Endothelial cell of umbilical vein (primary cell): ENCODE measurements around a stretch of chr7.

DNA sequence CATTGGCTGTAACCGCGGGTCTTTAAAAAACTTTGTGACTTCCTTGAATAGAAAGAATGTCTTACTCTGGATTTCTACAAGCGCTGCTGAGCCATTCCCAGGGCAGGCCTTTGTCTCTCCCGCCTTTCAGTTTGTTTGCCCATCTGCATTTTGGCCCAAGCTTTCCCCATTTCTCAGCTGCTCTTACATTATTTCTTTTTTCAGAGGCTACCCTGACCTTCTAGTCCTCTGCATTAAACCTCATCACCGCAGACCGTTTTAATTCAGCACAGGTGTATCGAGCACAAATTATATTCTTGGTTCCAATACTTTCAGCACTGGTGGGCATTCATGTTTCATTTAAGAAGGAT, 1.5 kb downstream of the UPP1 start:
- PRO-cap, result no peak
CAGE:
- cytosol, long polyA minus RNA, result no peak
- cytosol, long polyA plus RNA, result no peak
- long polyA plus RNA, result no peak
- nucleus, long polyA minus RNA, result no peak
- nucleus, long polyA plus RNA, result no peak

DNA sequence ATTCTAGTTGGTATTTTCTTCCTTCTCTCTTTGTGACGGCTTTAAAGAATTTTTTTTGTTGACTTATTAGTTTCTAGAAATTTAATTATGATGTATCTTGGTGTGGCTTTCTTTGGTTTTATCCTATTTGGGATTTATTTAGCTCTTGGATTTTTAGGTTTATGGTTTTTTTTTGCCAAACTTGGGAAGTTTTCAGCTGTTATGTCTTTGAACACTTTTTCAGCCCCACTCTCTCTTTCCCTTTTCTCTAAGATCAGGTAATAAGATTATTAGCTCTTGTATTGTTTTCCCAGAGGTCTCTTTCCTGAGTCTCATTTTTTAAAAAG, 325.5 kb downstream of the ABCA13 start:
- PRO-cap, result no peak
CAGE:
- cytosol, long polyA minus RNA, result no peak
- cytosol, long polyA plus RNA, result no peak
- long polyA plus RNA, result no peak
- nucleus, long polyA minus RNA, result no peak
- nucleus, long polyA plus RNA, result no peak

- PRO-cap, result no peak
CAGE:
- cytosol, long polyA minus RNA, result no peak
- cytosol, long polyA plus RNA, result no peak
- long polyA plus RNA, result no peak
- nucleus, long polyA minus RNA, result no peak
- nucleus, long polyA plus RNA, result no peak
Measured at GRCh38 chr7:50167540-50167985, 71.9 kb downstream of the SPATA48 start.

- PRO-cap, result no peak
CAGE:
- cytosol, long polyA minus RNA, result no peak
- cytosol, long polyA plus RNA, result no peak
- long polyA plus RNA, result no peak
- nucleus, long polyA minus RNA, result no peak
- nucleus, long polyA plus RNA, result no peak
Measured at GRCh38 chr7:50303354-50303566, 1.3 kb upstream of the IKZF1 start.

- PRO-cap, result no peak
CAGE:
- cytosol, long polyA minus RNA, result no peak
- cytosol, long polyA plus RNA, result no peak
- long polyA plus RNA, result no peak
- nucleus, long polyA minus RNA, result no peak
- nucleus, long polyA plus RNA, result no peak
Measured at GRCh38 chr7:50306855-50308045, 2.7 kb downstream of the IKZF1 start.

- PRO-cap, result no peak
CAGE:
- cytosol, long polyA minus RNA, result no peak
- cytosol, long polyA plus RNA, result no peak
- long polyA plus RNA, result no peak
- nucleus, long polyA minus RNA, result no peak
- nucleus, long polyA plus RNA, result no peak
Measured at GRCh38 chr7:50329849-50330598, 25.5 kb downstream of the IKZF1 start.

- PRO-cap, result no peak
CAGE:
- cytosol, long polyA minus RNA, result no peak
- cytosol, long polyA plus RNA, result no peak
- long polyA plus RNA, result no peak
- nucleus, long polyA minus RNA, result no peak
- nucleus, long polyA plus RNA, result no peak
Measured at GRCh38 chr7:50342567-50343140, 38.1 kb downstream of the IKZF1 start.

- PRO-cap, result no peak
CAGE:
- cytosol, long polyA minus RNA, result no peak
- cytosol, long polyA plus RNA, result no peak
- long polyA plus RNA, result no peak
- nucleus, long polyA minus RNA, result no peak
- nucleus, long polyA plus RNA, result no peak
Measured at GRCh38 chr7:50350474-50351032, 46.0 kb downstream of the IKZF1 start.

GRCh38 chr7:50356706-50357431, 52.4 kb downstream of the IKZF1 start:
- PRO-cap, result no peak
CAGE:
- cytosol, long polyA minus RNA, result no peak
- cytosol, long polyA plus RNA, result no peak
- long polyA plus RNA, result no peak
- nucleus, long polyA minus RNA, result no peak
- nucleus, long polyA plus RNA, result no peak

- PRO-cap, result no peak
CAGE:
- cytosol, long polyA minus RNA, result no peak
- cytosol, long polyA plus RNA, result no peak
- long polyA plus RNA, result no peak
- nucleus, long polyA minus RNA, result no peak
- nucleus, long polyA plus RNA, result no peak
Measured at GRCh38 chr7:50366908-50367609, 62.5 kb downstream of the IKZF1 start.

GRCh38 chr7:50393842-50394344, 56.3 kb downstream of the FIGNL1 start:
- PRO-cap, result no peak
CAGE:
- cytosol, long polyA minus RNA, result no peak
- cytosol, long polyA plus RNA, result no peak
- long polyA plus RNA, result no peak
- nucleus, long polyA minus RNA, result no peak
- nucleus, long polyA plus RNA, result no peak

- PRO-cap, result bidirectional peak, plus-strand start at chr7:50497295, minus-strand start at chr7:50497047
CAGE:
- cytosol, long polyA minus RNA, result no peak
- cytosol, long polyA plus RNA, result no peak
- long polyA plus RNA, result no peak
- nucleus, long polyA minus RNA, result no peak
- nucleus, long polyA plus RNA, result no peak
Measured at GRCh38 chr7:50496961-50497375, 46.8 kb upstream of the FIGNL1 start.

- PRO-cap, result no peak
CAGE:
- cytosol, long polyA minus RNA, result no peak
- cytosol, long polyA plus RNA, result no peak
- long polyA plus RNA, result no peak
- nucleus, long polyA minus RNA, result no peak
- nucleus, long polyA plus RNA, result no peak
Measured at GRCh38 chr7:50653844-50654688, 88.9 kb upstream of the DDC start.

DNA sequence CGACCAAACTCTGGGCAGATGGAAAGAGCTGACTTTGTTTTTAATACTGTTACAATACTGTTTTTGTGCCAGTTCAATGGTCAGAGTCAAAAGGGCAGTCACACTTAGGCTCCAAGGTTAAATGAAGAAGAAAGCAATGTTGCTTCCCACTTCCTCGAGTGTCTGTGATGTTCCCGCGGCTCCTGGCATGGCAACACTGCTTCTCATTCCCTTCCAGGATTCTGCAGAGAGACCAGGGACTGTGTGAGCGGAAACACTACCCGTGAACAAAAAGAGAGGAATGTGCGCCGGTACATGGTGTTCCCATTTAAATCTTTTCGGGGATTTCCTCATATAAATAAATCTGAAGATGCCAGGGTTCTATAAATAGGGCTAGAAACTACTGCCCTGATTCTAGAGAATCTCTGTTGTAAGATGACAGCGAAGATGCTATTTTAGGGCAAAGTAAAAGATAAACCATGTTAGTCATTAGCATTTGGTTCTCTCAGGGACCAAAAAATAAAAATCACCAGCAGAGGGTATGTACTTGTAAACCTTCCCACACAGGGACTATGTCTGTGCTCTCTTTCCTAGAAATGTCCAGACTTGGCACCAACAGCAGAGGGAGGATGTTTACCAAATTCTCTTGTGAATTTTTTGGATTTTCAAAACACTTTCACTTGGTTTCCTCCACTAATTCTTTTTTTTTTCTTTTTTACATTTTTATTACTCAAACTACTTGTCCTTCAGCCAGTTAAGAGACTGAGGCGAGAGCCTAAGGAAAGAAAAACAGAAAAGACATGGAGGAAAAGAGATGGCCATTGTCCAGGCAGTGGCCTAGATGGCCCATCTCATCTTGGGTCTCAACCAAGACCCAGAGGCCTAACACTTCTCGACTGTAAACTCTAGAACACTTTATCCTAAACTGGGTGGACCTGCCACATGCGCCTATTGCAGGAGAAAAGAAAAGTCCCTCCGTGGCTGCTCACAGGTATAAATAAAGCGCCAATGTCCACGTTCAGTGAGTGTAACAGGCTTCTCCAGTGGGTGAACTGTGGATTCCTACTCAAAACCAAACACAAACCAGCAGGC, 92.3 kb upstream of the DDC start:
- PRO-cap, result no peak
CAGE:
- cytosol, long polyA minus RNA, result no peak
- cytosol, long polyA plus RNA, result no peak
- long polyA plus RNA, result no peak
- nucleus, long polyA minus RNA, result no peak
- nucleus, long polyA plus RNA, result no peak

DNA sequence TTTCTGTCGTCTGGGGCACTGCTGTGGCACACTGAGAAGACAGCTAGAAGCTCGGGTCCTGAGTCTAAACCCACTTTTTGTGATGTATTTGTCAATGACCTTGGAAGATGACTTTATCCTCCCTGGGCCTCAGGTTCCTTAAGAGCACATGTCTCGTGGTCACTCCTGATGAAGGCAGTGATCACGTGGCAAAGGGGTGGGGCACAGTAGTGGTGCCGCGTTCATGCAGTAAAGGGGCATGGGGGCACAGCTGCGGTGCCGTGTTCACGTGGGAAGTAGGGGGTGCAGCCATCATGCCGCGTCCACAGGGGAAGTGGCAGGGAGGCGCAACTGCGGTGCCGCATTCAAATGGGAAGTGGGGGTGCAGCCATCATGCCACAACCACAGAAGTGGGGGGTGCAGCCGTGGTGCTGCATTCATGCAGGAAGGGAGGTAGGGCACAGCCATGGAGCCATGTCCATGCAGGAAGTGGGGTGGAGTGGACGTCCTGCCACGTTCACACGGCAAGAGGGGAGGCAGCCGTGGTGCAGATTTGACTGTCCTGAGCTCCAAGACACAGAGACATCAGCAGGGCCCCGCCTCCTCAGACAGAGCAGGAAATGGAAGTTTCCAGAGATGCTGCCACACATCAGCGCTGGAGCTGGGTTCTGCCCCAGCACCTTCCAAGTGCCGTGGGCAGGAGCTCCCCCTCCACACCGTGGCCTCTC, 94.9 kb upstream of the DDC start:
- PRO-cap, result no peak
CAGE:
- cytosol, long polyA minus RNA, result no peak
- cytosol, long polyA plus RNA, result no peak
- long polyA plus RNA, result no peak
- nucleus, long polyA minus RNA, result no peak
- nucleus, long polyA plus RNA, result no peak

GRCh38 chr7:50697646-50698251, 84.9 kb downstream of the GRB10 start:
- PRO-cap, result no peak
CAGE:
- cytosol, long polyA minus RNA, result no peak
- cytosol, long polyA plus RNA, result no peak
- long polyA plus RNA, result no peak
- nucleus, long polyA minus RNA, result no peak
- nucleus, long polyA plus RNA, result no peak

GRCh38 chr7:50747033-50748298, 35.2 kb downstream of the GRB10 start:
- PRO-cap, result no peak
CAGE:
- cytosol, long polyA minus RNA, result no peak
- cytosol, long polyA plus RNA, result no peak
- long polyA plus RNA, result no peak
- nucleus, long polyA minus RNA, result no peak
- nucleus, long polyA plus RNA, result no peak

DNA sequence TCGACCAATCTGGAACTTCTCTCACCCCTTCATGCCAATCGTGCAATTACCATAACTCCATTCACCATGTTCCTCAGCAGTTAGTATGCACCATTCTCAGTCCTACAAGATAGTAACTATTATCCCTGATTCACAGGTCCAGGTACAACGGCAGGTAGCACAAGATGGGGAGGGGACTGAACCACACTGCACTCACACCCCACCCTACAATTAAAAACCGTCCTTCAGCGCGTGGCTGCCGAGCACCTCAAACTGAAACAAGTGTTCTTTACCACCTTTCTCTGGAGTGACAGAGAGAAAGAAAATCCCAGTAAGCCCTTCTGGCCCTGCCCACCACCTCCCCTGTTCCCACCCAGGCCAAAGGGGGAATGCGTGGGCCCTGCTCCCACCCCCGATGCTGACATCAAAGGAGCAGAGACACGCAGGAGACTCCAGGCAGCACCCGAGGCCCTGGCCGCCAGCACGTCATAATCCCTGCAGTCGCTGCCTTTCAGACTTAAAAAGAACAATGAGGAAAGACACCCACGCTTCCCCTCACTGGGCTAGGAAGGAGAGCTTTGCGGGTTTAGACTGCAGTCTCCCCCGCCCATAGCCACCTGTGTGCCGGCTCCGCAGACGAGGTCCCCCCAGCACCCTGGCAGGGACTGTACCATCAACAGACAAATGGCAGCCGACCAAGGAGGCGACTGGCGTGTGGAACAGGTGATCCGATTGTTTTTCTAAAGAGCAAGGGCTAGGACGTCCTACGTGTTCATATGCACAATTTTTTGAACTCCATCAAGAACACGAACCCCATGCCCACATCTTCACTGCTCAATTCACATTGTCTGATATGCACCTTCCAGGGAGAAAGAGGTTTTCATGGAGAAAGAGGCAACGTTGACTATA, 1.4 kb downstream of the GRB10 start:
- PRO-cap, result no peak
CAGE:
- cytosol, long polyA minus RNA, result no peak
- cytosol, long polyA plus RNA, result no peak
- long polyA plus RNA, result no peak
- nucleus, long polyA minus RNA, result no peak
- nucleus, long polyA plus RNA, result no peak

GRCh38 chr7:50821135-50822025, 38.7 kb upstream of the GRB10 start:
- PRO-cap, result no peak
CAGE:
- cytosol, long polyA minus RNA, result no peak
- cytosol, long polyA plus RNA, result no peak
- long polyA plus RNA, result no peak
- nucleus, long polyA minus RNA, result no peak
- nucleus, long polyA plus RNA, result no peak

GRCh38 chr7:50839010-50839616, 56.4 kb upstream of the GRB10 start:
- PRO-cap, result no peak
CAGE:
- cytosol, long polyA minus RNA, result no peak
- cytosol, long polyA plus RNA, result no peak
- long polyA plus RNA, result no peak
- nucleus, long polyA minus RNA, result no peak
- nucleus, long polyA plus RNA, result no peak